ENCODE measurements around a stretch of chr4.

GRCh38 chr4:4138917-4139328 is 87.8 kb downstream of the OTOP1 start:
- PRO-cap: no peak

- PRO-cap: no peak
Observed at GRCh38 chr4:4269018-4269959, 20.7 kb downstream of the LYAR start.

GRCh38 chr4:4289750-4289969 is 294 bp downstream of the LYAR start:
- PRO-cap: no peak

DNA sequence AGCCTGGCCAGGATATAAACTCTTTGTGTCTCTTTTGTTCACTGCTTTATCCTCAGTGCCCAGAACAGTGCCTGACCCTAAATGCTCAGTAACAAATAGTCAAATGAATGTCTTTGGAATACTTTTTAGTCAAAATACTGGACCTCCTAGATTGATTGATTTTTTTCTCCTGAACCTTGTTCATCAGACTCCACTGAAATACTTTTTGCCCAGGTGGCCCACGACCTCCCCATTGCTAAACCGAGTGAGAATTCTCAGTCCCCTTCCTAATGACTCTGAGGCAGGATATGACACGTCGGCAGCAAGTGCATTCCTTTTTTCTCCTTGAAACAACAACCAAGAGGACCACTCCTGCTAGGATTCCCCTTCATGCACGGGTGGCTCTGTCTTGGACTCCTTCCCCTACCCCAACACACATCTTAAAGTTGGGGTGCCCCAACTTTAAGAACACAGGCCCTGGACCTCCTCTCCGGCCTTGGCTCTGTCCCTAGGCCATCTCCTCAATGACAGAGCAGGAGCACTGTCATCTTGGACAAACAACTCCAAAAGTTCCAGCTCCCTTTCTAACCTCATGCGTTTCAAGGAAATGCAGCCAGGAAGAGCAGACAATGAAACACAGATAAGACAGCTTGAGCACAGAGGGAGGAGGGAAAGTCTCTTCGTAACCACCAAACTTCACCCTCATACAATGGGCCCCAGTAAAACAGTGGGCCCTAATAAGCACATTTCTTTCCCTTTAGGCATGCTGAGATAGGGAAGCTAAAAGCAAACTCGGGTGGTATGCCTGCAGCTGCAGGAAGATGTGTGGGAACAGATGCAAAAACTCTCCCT is 33.8 kb downstream of the ZBTB49 start:
- PRO-cap: no peak

DNA sequence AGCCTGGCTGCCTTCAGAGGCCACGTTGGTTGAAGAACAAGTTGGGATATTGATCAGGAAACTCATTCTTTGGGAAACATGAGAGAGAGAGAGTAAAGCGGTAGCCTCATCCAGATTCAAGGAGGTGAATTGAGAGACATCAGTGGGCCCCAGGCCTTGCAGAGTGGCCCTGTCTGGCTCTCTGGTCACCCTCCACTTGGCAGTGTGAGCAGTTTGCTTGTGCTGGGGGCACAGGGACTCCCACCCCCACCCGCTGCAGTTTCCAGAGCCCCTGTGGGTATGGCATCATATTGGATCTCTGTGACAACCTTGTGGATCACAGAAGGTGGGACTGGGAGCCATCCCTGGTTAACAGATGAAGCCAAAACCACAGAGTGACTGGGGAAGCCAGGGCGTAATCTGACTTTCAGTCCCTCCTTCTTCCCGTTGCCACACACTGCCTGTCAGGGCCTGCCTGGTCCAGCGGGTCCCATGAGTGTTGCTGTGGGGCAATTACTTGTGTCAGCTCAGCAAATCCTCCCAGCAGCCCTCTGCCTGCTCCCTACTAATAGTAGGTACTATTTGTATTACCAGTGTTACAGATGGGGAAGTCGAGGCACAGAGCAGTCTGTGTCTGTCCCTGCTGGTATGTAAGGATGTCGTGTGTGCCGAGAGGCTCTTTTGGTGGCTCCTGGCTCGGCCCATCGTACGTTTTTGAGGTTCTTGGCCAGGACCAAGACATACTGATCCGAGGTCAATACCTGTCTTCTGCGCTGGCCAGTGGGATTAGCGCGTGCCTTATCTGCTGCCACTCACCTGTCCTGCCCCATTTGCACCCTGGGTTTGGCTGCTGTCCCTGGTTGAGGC is 5.6 kb downstream of the NSG1 start:
- PRO-cap: no peak

DNA sequence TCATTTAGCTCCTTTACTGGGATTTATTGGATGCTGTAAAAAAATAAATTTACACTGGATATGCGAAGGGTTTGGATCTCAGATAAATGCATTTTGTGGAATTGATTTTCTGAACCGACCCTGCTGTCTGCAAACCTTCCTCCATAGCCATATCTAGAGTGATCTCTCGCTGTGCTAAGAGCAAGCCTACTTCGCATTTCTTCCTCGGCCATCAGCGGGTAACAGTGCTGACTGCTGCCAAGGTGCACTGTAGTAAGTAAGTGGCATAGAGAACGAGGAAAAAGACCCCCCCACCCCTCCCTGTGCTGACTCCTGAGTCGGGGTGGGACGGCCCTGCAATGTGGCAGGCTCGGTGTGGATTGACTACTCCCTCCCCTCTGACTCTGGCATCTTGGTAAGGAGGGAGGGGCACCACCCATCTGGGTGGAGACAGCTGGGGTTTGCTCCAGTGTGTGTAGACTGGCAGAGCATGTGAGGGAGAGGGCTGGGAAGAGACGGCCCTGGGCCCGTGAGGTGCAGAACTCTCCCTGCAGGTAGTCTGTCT is 30.8 kb downstream of the NSG1 start:
- PRO-cap: no peak

DNA sequence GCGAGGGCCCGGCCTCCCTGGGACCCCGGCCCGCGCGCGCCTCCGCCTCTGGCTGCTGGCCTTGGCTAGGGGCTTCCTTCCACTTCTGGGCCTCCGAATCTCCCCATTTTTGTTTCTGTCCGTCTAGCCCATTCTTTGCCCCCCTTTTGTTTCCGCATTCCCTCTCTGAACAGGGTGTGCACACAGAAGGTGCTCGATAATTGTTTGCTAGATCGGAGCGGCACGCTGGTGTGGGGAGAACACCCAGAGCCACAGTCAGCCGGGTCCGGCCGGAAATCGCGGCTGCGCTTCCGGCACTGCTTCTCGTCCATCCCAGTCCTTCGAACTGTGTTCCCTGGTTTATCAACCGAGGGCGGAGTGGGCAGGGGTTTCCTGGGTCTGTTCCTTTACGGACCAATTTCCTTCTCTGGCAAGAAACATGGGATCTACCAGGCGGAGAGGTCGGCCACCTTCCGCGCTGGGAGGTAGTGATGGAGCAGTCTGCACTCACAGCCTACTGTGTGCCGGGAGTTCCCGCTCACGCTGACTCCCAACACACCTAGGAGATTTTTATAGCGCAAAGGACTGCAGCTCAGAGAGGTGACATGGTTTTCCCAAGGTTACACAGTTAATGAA is 6.6 kb downstream of the MSX1 start:
- PRO-cap: no peak

GRCh38 chr4:5050619-5050818 is 761 bp upstream of the STK32B start:
- PRO-cap: no peak

DNA sequence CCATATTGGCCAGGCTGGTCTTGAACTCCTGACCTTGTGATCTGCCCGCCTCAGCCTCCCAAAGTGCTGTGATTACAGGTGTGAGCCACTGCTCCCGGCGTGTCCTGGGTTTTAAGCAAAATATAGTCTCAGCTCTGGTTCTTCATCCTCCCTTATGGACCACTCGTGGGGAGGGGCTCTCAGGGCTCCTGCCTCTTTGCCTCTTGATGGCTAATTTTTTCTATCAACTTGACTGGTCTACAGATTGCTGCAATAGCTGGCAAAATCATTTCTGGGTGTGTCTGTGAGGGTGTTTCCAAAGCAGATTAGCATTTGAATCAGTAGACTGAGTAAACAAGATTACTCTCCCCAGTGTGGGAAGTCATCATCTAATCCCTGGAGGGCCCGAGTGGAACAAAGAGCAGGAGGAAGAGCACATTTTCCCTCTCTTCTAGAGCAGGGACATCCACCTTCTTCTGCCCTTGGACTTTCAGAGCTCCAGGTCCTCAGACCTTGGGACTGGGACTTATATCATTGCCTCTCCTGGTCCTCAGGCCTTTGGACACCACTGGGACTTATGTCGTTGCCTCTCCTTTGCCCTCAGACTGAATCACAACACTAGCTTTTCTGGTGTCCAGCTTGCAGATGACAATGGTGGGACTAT is 153.5 kb downstream of the STK32B start:
- PRO-cap: no peak

- PRO-cap: no peak
Observed at GRCh38 chr4:5662784-5663655, 45.3 kb downstream of the EVC2 start.

DNA sequence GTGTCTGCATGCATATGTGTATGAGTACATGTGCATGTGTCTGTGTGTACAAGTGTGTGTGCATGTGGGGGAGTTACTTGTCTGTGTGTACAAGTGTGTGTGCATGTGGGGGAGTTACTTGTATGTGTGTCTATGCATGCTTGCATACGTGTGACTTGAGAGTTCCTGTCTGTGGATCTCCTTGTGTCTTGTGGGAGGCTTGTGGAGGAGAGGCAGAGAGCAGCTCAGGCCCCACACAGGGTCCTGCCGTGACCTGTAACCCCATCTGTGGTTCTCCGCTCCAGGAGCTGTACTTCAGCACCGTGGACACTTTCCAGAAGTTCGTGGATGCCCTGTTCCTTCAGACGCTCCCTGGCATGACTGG is 72.2 kb downstream of the EVC start:
- PRO-cap: no peak

GRCh38 chr4:5796787-5797367 is 85.9 kb downstream of the EVC start:
- PRO-cap: no peak

DNA sequence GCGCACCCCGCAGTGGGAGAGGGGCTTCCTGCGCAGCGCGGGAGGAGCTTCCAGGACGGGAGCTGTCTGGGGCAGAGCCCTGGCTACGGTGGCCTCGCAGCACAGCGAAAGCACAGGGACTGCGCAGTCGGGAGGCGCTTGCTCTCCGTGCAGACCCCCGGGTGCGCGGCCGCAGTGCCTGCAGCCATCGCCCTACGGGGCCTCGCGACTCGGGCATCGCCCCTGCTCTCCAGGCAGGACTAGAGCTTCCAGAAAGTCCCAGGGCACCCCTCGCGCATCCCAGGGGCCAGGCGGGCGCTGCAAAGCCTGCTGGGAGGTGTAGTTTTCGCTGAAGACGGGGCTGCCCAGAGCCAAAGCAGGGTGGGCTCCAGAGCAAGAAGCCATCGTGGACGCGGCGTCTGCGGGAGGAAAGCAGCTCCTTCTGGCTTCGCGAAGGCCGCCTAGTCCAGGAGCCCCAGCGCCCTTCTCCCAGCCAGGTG is 24.1 kb upstream of the WFS1 start:
- PRO-cap: bidirectional peak, plus-strand start at position 328 of the sequence, minus-strand start at position 241 of the sequence

DNA sequence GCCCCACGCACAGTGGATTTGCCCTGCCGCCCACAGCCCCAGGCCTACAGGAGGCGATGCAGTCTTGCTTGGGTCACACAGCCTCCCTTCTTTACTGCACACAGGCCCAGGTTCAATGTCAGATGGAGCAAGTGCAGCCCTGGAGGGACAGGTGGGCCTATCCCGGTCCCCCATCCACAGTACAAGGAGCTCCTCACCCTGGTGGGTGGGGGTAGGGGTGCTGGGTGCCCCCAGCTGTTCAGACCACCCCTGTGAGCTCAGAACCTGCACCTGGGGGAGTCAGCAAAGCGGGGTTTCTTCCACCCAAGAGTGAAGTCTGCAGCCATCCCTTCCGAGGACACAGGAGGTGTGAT is 87.8 kb downstream of the WFS1 start:
- PRO-cap: no peak

DNA sequence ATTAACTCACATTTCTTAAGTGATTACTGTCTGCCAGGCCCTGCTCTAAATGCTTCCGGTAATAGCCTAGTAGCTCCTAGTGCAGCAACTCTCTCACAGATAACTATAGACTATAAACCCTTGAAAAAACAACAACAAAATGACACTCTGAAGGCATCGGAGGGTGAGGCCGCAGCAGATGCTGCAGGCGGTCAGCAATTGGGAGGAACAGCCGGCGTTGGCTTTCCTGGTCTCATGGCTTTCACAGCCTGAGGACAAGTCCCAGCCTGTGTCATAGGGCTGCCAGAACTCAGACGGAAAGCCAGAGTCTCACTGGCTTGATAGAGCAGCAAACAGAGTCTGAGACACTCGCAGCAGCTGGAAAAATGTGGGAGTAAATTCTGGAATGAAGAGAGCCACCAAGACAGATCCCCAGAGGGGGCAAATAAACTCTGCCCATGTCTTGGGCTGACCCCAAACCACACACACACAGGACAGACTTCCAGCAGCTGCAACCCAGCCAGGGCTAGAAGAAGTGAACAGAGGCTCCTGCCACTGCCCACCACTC is 86.3 kb downstream of the PPP2R2C start:
- PRO-cap: no peak

GRCh38 chr4:6746603-6747807 is 31.0 kb downstream of the BLOC1S4 start:
- PRO-cap: bidirectional peak, plus-strand start at chr4:6747514, minus-strand start at chr4:6747440

DNA sequence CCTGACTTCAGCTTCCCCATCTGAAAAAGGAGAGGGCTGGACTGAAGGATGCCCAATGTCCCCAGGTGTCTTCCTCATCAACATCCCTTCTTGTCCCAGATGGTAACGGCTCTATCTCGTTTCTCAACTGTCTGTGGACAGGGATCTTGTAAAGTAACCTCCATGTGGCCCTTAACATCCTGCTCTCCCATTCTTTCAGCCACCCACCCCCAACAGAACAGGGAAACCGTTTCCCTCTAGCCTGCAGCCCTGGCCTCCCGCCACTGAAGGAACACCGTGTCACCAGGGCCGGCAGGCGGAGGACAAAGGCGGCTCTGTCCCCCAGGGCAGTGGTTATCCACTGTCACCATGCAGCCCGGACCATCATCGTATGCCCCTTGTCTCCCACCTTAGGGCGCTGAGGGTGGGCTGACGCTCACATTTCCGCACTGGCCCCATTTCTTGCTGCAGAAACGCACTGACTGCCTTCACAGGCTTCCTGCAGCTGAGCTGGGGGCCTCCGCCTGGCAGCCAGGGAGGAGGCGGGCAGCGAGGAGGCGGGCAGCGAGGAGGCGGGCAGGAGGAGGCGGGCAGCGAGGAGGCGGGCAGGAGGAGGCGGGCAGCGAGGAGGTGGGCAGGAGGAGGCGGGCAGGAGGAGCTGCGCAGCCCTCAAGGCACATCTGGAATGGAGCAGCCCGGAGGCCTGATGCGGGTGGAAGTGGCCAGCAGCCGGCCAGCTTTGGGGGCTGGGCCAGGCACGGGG is 20.9 kb upstream of the KIAA0232 start:
- PRO-cap: no peak

GRCh38 chr4:6779422-6780230 is 2.9 kb upstream of the KIAA0232 start:
- PRO-cap: unidirectional peak, minus-strand start at chr4:6779726

DNA sequence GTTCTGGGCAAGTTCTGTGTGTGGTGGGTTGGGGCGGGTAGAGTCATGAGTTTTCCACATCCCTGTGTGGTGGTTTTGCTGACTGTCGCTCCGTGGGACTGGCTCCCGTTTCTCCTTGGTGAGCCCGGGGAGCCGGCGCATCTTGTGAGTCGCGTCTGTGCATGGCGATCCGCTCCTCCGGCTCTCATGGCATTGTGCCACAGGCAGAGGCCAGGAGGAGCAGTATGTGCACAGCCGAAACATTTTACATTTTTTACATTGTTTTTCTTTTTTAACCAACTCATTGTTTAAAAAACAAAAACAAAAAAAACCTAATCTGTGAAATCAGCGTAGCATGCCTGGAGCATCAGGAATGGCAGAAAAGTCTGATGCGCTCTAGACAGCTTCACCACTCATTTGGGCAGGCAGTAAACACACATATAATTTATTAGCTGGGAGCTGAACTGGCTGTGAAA is 27.6 kb upstream of the TBC1D14 start:
- PRO-cap: no peak

- PRO-cap: no peak
Observed at GRCh38 chr4:6893509-6894121, 16.0 kb upstream of the TBC1D14 start.